ENCODE measurements around a stretch of chr2.

- RAMPAGE, long total RNA: no peak
- RRBS: no CpG with 5 or more reads among the region's 16 CpGs
Observed at GRCh38 chr2:30361629-30362931, 85.0 kb upstream of the LCLAT1 start.

- RAMPAGE, long total RNA: no peak
- RRBS: no CpG with 5 or more reads among the region's 3 CpGs
Observed at GRCh38 chr2:30421431-30422015, 25.5 kb upstream of the LCLAT1 start.

DNA sequence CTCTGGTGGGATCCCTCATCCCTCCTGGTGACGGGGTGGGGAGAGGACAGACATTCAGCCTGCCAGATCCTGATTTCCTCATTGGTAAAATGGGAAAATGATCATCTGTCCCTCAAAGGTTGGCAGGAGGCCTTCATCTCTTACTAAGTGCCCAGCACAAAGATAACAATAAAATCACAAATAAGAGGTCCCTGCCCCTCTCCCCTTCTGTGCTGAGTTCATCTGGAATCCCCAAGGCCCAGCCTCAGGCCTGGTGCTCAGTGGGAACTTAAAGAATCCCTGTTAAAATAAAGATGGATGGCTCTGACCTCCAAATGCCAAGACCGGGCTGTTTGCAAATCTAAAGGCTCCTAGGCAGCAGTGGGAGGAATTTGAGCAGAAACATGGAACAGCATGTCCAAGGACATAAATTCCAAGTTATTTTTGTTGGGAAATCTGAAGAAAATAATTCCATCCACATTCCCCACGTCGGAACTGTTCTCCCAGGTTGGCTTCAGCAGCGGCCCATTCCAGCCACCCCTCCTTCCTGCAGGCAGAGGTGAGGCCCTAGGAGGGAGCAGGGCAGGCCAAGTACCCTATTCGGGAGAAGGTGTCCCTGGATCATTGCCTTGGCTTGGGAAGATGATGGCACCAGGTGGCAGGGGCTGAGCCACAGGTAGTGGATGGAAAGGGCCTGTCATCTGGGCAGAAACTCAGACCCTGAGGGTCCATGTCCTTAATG is 117.2 kb downstream of the CAPN13 start:
- RAMPAGE, long total RNA: no peak
- RRBS: no CpG with 5 or more reads among the region's 6 CpGs

DNA sequence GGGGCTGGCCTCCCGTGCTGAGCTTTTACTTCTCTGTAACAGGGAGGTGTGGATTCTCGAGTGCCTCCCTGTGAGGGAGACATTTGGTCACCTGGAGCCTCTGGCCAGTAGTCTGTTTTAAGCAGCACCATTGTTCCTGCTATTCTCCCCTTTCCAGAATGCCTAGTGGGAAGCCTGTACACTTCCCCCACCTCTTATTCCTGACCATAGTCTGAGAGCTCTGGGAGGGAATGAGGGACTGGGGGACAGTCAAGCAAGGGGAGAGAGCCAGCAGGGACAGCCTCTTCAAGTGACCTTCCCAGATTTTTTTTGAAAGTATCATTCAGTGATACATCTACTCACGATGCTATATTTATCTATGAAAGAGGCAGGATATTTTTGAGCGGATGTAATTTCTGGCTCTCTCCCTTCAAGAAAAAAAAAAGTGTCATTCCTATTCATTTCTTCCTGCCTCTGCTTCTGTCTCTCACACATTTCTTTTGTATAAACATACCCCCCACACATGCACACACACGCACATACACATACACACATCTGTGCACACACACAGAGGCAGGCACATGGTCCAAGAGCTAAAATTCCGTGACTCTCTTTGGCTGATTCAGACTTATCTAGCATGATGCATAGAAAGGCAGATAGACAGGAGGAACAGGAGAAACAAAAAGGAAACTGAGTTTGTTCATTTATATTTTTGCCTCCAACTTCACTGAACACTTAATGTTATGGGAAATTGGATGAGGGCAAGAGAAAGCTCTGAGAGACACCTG is 112.6 kb downstream of the CAPN13 start:
- RAMPAGE, long total RNA: no peak
- RRBS: no CpG with 5 or more reads among the region's 6 CpGs

GRCh38 chr2:30823244-30824008 is 16.2 kb upstream of the CAPN13 start:
- RAMPAGE, long total RNA: no peak
- RRBS: no CpG with 5 or more reads among the region's 13 CpGs

DNA sequence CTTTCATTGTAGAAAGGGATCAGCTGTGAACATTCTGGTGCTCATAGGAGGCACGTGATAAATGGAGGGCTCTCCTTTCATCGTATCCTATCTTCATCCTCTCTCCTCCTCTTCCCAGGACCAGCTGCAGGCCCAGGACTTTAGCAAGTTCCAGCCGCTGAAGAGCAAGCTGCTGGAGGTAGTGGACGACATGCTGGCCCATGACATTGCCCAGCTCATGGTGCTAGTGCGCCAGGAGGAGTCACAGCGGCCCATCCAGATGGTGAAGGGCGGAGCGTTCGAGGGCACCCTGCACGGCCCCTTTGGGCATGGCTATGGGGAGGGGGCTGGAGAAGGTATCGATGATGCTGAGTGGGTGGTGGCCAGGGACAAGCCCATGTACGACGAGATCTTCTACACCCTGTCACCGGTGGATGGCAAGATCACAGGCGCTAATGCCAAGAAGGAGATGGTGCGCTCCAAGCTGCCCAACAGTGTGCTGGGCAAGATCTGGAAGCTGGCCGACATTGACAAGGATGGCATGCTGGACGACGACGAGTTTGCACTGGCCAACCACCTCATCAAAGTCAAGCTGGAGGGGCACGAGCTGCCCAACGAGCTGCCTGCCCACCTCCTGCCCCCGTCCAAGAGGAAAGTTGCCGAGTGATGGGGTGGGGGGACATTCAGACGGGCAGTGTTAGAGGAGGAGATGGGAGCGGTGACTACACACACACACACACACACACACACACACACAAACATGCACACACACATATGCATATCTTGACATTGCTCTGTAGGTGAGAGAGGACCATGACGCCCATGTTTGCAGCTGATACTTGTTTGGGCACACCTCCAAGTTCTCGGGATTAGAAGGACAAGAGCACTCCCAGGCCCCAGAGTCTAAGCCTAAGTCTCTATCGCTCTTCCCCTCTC is 32.4 kb downstream of the EHD3 start:
- RAMPAGE, long total RNA: no peak
- RRBS: no CpG with 5 or more reads among the region's 29 CpGs

DNA sequence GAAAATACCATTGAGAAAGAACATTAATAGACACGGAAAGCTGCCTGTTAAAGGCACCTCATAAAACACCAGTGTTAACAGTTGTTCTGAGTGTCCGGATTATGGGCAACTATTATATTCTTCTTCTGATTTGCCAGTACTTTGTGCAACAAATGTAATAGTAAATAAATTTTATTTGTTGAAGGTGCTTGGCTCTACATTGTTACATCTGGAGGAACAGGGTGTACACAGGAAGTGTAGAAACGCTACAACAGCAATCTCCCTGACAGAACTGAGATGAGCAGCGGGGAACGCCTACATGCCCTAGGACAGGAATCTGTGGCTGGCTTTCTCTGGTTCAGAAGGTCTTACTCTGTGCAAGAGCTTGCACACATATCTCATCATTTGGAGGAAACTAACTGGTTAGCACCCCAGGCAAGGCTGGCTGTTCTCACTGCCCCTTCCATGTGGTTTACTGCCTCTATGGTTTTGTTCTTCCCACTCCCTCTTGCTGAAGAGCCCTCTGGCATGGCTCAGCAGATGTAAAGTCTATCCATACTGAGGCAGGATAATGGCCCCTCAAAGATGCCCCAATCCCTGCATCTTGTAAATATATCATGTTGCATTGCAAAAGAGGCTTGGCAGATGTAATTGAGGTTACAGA is 85.8 kb downstream of the EHD3 start:
- RAMPAGE, long total RNA: no peak
- RRBS: no CpG with 5 or more reads among the region's 5 CpGs

DNA sequence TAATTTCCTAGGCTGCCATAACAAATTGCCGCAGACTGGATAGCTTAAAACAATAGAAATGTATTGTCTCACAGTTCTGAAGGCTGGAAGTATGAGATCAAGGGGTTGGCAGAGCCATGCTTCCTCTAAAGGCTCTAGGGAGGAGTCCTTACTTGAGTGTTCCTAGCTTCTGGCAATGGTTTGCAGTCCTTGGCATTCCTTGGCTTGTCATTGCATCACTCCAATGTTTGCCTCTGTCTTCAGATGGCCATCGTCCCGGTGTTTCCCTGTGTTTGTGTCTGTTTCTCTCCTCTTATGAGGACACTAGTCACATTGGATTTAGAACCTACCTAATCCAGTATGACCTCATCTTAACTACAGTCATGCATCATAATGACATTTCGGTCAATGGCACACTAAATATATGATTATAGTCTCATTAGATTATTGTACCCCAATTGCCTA is 22.4 kb downstream of the SRD5A2 start:
- RAMPAGE, long total RNA: no peak
- RRBS: no CpG with 5 or more reads among the region's 4 CpGs

GRCh38 chr2:31849330-31849900 is 161.4 kb downstream of the MEMO1 start:
- RAMPAGE, long total RNA: no peak
- RRBS: no CpG with 5 or more reads among the region's 5 CpGs

DNA sequence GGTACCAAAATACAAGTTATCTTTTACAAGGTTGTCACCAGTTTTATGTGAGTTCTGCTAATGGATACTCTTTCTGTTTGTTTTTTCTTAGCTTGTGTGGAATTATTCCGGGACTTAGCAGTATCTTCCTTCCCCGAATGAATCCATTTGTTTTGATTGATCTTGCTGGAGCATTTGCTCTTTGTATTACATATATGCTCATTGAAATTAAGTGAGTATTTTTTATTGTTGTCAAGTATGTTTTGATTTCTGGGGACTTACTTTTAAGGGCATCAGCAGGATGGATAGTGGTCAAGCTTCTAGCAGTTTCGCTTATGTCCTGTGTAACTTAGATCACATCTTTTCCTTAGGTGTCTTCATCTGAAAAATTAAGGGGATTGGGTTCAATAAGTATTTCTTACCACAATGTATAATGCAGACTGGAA is 32.0 kb downstream of the SLC30A6 start:
- RAMPAGE, long total RNA: no peak
- RRBS: no CpG with 5 or more reads among the region's 3 CpGs

DNA sequence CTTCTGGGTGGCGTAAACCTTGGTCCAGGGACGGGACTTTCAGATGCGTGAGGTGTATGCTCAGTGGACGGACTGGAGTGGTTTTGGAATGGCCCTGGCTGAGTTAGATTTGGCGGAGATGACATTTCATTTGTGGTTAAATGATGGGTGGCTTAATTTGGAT is 1.4 kb downstream of the BIRC6 start:
- RAMPAGE, long total RNA: no peak
- RRBS: no CpG with 5 or more reads among the region's 5 CpGs

- RAMPAGE, long total RNA: no peak
- RRBS: no CpG with 5 or more reads among the region's 7 CpGs
Observed at GRCh38 chr2:32401084-32401822, 44.4 kb downstream of the BIRC6 start.

DNA sequence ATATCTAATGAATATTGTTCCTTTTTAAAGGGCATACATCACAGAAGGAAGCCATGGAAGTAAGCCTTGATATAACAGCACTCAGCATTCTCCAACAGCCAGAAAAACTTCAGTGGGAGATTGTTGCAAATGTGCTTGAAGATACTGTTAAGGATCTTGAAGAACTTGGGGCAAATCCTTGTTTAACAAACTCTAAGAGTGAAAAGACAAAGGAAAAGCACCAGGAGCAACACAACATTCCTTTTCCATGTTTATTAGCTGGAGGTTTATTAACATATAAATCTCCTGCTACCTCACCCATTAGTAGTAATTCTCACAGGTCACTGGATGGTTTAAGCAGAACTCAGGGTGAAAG is 57.9 kb downstream of the BIRC6 start:
- RAMPAGE, long total RNA: no peak

GRCh38 chr2:32415410-32416023 is 58.7 kb downstream of the BIRC6 start:
- RAMPAGE, long total RNA: no peak
- RRBS: no CpG with 5 or more reads among the region's 8 CpGs

- RAMPAGE, long total RNA: no peak
- RRBS: no CpG with 5 or more reads among the region's 1 CpG
Observed at GRCh38 chr2:32720022-32720242, 92.1 kb downstream of the TTC27 start.

GRCh38 chr2:33133256-33134095 is 186.7 kb downstream of the LTBP1 start:
- RAMPAGE, long total RNA: no peak
- RRBS: no CpG with 5 or more reads among the region's 11 CpGs

DNA sequence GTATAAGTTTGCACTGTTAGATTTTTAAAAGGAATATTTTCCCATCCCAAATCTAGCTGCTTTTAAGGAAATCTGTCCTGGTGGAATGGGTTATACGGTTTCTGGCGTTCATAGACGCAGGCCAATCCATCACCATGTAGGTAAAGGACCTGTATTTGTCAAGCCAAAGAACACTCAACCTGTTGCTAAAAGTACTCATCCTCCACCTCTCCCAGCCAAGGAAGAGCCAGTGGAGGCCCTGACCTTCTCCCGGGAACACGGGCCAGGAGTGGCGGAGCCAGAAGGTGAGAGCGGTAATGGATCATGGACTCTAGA is 219.3 kb upstream of the RASGRP3 start:
- RAMPAGE, long total RNA: no peak
- RRBS: no CpG with 5 or more reads among the region's 7 CpGs

DNA sequence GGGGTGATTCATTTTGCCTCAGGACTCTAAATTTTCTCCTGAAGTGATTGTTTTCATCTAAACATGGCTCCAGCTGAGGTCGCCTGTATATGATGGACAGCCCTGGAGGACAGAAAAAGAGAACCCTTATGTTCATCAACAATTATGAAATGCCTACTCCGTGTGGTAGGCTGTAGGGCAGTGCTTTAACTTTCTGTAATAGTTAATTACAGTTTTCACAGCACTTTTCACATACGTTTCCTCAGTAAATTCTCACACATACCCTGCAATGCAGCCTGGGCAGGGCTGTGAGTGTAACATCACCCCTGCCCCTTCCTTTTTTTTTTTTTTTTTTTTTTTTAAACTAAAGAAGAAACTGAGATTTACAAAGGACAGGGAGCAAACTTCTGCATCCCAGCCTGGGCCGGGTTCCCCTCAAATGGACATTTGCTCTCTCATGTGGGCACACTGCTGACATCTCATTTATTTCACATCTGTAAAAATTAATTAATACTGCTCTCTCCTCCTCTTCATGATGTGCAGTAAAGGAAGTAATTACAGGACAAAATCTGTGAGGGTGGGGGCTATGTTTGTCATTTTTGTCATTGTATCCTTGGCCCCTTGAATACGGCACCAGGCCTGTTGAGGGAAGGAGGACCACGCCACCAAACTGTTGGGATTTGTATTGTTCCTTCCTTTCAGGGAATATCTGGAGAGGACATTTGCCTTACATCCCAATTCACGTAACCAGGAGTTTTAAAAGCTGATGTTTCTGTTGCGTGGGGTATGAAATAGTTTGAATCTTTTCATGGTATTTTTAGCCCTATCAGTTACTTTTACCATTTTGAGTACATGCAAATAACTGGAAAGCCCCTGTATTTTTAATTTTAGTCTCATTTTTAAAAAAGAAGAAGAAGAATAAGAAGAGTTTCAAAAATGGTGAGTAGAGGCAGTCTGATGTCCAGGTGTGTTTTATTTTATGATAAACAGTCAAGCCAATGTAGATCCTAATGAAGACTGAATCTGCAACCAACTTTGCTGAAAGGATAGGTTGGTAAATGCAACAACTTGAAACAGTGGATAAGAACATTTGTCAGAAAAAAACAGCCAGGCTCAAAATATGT is 54.1 kb downstream of the RASGRP3 start:
- RAMPAGE, long total RNA: no peak
- RRBS: no CpG with 5 or more reads among the region's 8 CpGs

DNA sequence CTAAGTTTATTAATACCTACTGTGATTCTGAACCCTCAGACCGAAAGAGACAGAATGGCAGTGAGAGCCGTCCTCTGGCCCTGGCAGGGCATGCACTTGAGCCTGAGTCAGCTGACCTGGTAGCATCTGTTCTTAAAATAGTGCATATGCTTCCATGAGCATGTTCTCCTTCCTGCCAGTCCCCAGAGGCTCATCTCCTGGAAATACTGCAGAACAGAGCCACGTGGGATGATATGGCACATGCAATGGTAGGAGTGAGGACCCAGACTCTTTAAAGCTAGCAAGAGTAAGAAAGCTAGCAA is 59.0 kb downstream of the RASGRP3 start:
- RAMPAGE, long total RNA: no peak
- RRBS: no CpG with 5 or more reads among the region's 3 CpGs

DNA sequence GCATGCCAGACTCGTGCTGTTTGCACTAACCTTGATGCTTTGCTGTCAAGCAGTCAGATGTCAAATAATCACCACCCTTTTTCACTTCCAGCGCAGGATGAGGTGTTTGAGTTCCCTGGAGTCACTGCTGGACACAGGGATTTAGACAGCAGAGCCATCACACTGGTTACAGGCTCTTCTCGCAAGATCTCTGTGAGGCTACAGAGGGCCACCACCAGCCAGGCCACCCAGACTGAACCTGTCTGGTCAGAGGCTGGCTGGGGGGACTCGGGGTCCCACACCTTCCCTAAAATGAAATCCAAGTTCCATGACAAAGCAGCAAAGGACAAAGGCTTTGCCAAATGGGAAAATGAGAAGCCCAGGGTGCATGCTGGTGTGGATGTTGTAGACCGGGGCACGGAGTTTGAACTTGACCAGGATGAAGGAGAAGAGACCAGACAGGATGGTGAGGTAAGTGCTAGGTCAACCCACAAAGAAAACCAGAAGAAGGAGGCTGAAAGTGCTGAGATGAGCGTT is 40.5 kb downstream of the FAM98A start:
- RAMPAGE, long total RNA: no peak
- RRBS: no CpG with 5 or more reads among the region's 7 CpGs

Measured in epithelial cell of proximal tubule (primary cell).